REH cell (cell line): ENCODE measurements around the genes CAPN8 and CAPN2.

GRCh38 chr1:221097343-221097787 is 218.1 kb downstream of the HLX start:
- PRO-cap = no peak

- PRO-cap = no peak
Measured at GRCh38 chr1:221316354-221316780, 425.5 kb downstream of the DUSP10 start.

DNA sequence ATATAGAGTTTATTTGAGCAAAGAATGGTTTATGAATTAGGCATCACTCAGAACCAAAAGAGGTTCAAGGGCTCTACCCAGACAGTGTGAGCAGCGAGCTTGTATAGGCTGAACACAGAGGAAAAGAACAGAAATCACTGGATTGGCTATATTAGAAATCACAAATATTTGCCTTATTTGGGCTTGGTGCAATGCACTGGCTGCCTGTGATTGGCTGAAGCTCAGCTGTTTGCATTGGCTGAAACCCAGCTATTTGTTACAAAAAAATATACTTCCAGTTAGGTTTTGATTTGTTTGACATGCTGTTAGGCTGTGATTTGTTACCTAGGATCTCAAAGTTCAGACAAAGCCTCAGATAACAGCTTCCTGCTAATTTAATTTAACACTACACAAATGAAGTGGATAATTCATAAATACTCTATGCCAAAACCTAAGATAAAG is 179.3 kb downstream of the DUSP10 start:
- PRO-cap = no peak

DNA sequence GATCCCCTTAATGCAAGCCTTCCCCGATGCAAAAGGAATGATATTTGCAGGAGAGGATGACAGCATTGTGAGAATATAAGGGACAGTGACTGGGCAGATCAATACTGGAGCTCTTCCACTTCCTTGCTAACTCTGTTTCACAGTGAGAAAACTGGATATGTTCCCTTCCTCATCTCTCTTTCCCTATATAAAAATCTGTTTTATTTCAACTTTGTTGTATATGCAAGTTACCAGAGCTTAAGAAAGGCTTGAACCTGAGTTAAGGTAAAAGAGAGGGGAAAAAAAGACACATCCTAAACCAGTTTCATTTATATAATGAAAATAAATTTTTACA is 40.8 kb downstream of the DUSP10 start:
- PRO-cap = no peak

DNA sequence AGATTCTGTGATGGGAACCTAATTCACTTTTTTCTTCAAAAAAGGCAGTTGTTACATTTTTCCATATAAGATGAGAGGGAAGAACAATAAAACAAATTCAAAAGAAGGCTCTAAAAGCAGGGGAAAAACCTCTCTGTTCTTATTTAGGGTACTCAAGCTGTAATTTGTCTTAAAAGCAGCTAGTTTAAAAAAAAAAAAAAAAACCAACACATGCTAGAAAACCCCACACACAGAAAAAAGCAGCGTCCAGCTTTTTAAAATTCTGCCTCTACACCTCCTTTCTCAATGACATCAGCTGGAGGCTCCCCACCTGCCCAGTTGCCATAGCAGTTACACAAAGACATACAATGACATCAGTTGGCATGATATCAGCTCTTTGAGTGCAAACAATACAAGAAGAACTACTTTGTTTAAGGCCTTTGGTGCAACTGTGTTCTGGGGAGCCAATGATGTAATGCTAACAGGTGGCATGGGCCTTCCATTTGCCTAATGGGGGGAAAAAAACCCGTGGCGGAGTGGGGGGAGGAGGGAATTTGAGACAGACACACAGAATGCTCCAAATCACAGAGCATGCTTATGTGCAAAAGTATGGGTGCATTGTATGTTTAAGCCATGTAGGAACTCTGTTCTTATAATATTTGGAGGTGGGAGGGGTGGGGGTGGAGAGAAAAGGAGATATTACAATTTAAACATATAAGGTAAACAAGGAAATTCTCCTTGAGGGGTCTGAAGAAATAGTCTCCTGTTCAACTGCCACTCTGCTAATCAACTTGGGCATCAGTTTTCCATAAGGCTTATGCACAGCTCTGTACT is 32.9 kb downstream of the DUSP10 start:
- PRO-cap = no peak

DNA sequence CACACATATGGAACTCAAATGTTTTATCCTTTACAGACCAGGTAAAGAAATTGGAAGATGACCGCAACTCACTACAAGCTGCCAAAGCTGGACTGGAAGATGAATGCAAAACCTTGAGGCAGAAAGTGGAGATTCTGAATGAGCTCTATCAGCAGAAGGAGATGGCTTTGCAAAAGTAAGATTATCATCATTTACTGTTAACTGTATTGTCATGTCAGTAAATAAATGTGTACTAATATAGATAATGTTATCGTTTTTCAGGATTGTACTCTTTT is 36.7 kb downstream of the MIA3 start:
- PRO-cap = no peak

- PRO-cap = no peak
Measured at GRCh38 chr1:222891938-222892566, 77.2 kb downstream of the DISP1 start.

DNA sequence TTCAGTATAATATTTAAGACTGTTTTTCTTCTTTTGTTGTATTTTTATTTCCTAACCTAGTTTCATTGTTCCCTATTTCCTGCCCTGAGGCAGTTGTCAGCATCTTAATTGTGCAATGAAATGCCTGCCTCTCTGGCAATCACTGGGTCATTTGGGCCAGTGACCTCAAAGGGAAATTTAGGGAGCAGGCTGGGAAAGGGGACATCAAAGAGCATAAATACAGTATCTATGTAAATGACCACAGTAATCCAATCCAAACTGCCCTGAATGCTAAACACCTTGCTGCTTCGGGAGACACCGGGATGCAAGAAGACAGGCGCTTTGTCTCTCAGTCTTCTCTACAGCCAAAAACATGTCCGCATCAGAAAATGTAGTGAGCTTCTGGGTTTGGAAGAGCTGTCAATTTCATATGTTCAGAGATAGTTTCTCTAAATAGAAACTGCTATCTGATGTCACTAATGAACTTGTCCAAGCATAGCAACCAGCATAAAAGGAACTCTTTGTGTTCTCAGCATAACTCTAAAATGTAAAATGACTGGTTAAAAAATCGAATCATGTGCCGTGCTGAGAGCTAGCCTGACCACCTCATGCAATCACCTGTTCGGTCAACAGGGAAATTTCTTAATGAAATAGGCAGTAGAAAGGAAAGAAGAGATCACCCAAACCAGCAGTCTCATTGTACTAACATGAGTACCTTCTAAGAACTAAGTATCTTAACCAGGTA is 147.6 kb downstream of the TLR5 start:
- PRO-cap = no peak

DNA sequence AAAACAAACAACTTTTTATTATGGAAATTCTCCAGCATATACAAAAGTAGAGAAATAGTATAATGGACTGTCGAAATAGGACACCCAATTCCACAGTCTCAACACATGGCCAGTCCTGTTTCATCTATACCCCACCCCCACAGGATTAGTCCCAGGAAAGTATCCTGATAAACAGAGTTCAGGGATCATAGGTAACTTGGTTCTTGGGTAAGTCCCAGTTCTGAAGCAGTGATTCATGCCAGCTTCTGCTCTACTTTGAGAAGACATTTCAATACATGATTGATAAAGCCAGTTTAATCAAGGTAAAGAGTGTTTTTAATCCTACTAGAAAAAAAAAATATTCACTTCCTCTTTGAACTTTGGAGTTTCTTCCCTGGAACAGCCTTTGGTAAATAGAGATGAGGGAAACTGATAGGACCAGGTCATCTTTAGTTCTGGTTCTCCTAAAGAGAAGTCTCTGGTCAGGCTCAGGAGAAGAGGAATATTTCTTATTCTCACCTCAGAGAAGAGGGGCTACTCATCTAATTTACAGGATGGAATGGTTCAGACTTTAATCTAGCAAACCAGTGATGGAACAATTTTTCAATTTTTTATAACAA is 142.4 kb downstream of the TLR5 start:
- PRO-cap = no peak

GRCh38 chr1:223081004-223081913 is 61.8 kb downstream of the TLR5 start:
- PRO-cap = bidirectional peak, plus-strand start at chr1:223081434, minus-strand start at chr1:223081336; unidirectional peak, minus-strand start at chr1:223081510

DNA sequence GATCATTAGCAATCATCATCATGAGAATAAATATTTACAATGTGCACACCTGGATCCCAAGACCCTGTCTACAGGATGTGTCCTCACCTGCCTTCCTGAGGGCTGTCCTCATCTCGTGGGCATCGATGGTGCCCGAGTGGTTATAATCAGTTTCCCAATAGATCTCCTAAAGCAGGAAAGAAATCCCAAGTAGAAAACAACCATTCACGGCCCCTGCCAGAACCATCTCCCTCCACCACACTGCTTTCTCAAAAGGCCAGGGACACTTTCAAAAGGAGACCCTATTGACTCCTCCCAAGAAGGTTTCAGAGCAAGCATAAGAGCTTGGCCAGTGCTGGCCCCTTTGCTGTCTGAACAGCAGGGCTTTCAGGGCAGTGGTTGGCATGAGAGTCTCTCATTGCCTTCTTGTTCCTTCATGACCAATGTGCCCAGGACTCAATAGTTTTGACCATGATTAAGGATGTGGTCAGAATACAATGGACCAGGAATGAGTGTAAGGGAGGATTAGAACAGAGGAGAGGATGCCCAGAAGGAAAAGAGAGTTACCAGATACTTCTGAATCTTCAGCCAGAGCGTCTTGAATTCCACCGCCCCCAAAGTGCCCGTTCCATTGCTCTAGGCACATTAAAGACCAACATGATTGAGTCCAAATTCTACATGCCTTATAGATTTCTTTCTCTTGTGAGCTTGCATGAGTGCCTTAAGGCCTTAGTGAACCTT is 120.7 kb downstream of the CAPN8 start:
- PRO-cap = no peak

GRCh38 chr1:223665233-223666059 is at the start of gene CAPN8:
CAPN8 (minus strand) TSS chr1:223665701.
- PRO-cap = no peak

DNA sequence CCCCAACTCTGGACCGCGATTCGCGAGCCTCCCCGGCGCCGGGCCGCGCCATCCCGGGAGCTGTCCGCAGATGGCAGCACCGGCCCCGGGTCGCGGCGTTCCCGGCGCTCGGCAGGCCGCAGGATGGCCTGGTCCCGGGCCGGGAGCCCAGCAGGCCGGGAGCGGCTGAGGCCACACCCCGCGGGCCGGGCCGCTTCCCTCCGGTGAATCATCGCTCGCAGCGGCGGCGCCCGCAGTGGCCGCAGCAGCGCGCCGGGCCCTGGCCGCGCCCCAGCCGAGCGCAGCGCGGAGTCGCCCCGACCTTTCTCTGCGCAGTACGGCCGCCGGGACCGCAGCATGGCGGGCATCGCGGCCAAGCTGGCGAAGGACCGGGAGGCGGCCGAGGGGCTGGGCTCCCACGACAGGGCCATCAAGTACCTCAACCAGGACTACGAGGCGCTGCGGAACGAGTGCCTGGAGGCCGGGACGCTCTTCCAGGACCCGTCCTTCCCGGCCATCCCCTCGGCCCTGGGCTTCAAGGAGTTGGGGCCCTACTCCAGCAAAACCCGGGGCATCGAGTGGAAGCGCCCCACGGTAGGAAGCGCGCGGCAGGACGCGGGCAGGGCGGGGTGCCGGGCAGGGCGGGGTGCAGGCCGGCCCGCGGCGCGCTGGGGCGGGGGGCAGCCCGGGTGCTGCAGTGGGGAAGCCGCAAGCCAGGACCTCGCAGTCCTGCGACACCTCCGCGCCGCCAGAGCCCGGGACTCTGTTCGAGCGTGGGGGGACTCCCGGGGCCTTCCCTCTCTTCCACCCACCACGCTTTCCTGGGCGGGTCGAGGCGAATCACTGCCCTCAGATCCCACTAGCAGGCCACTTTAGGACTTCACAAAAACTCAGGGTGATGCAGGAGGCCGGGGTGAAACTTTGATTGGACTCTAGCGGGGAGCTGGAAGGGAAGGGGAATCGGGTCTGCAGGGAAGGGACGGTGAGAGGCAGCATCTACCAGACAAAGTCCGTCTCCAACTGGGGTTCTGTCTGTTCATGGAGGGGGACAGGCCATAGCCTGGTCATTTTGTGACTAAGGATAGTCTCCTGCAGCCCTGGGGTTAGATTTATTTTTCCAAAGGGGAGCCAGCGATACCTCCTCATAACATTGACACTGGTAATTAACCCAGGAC is at the start of gene CAPN2:
Gene CAPN2, plus strand, starts transcription at position 235 of the 1,154 bp plus-strand sequence.
- PRO-cap = bidirectional peak, plus-strand start at position 317 of the sequence, minus-strand start at position 359 of the sequence

DNA sequence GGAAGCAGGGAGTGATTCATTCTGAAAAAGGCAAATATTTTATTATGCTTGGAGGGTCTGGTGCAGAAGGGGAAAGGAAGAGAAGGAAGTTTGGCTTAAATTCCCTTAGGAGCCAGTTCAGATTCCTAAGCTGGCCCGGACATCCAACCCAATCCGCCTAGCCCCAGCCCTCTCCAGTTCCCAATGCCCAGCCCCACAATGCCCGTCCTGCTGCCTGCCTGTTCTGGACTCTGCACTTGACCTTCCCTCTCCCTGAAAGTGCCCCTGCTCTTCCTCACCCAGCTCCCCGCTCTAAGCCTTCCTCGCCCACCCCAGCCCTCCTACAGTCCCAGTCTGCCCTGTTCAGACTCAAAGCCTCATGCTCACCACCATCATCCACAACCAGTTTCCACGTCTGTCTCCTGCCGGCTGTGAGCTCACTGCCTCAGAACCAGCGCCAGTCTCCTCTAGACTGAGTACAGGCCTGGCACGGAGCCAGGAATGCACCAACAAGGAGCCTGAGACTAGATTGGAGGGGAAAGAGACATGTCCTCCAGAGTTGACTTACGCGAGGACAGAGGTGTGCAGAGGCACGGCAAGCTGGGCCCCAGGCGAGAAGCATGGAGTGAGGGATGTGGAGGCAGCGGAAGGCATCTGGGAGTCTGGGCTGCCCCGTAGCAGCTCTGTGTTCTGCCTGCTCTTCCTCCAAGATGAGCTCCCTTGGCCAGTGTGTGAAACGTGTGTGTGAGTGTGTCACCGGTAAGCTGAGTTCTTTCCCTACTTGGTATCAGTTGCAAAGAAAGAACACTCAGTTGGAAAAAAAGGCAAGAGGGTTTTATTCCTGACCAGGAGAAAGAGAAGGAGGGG is 19.1 kb downstream of the CAPN2 start:
- PRO-cap = no peak

- PRO-cap = no peak
Measured at GRCh38 chr1:223748175-223748669, 35.9 kb downstream of the CAPN2 start.

DNA sequence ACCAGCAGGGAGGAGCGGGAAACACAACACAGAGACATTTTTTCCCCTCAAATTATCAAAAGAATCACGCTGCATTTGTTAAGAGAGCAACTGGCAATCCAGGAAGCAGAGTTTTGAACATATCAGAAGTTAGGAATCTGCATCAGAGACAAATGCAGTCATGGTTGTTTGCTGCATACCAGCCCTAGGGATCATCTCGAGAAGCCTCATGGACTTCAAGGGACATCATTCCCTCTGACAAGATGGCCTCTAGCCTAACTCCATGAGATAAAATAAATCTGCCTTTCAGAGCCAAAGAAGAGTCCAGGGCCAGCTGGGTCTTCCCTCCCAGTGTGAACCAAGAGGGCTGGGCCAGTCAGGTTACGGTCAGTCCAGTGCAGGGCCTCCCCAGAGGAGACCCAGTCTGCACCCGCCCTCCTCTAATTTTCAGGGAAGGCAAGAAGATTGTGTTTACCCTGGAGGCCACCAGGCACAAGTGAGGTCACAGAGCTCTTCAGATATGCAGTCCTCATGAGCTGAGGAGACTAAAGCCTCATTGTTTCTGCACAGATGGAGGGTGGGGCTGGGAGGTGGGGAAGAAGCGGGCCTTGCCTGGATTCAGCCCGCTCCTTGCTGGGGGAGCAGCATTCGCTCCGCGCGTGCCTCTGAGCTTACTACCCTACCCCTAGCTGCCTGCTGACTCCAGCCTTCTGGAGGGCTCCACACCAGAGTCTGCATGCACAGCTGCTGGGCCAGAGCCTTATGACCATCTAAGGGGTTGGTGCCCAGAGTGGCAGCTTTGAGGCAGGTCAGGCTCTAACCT is 52.8 kb downstream of the CAPN2 start:
- PRO-cap = no peak

DNA sequence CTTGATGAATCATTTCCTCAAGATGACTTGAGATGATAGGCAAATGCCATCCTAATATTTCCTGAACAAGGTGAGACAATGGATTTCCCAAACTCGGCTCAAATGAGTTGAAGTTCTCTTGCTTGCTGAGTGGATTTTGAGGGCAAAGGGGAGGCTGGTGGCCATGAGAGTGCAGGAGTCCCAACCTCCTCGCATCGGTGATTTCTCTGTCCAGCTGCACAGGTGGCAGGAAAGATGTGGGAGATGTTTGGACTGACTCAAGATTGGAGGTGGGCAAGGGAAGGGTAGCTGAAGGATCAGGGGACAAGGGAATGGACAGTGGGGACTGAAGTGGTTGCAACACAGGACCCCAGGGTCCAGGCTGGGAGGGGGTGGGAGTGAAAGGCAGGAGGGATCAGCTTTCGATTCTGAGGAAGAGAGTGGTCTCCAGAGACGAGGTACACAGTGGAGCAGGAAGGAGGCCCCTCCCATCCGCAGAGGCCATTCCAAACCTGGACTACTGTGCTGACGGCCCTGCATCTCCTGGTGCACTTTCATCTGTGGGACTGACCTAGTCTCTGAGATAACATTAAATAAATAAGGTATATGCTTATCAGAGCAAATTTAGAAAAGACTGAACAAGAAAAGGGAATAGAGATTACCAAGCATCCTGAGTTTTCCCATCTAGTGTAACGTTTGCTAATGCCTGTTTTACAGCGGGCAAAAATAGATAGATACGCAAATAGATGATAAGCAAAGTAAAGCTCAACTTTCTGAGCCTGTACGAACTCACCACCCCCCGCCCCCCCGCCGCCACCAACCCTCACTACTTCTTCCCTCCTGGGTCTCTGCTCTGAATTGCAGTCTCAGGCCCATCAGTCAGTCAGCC is 64.1 kb downstream of the CAPN2 start:
- PRO-cap = no peak

- PRO-cap = no peak
Measured at GRCh38 chr1:223813737-223814551, 31.8 kb downstream of the TP53BP2 start.

- PRO-cap = no peak
Measured at GRCh38 chr1:224013128-224013676, 100.7 kb upstream of the FBXO28 start.

DNA sequence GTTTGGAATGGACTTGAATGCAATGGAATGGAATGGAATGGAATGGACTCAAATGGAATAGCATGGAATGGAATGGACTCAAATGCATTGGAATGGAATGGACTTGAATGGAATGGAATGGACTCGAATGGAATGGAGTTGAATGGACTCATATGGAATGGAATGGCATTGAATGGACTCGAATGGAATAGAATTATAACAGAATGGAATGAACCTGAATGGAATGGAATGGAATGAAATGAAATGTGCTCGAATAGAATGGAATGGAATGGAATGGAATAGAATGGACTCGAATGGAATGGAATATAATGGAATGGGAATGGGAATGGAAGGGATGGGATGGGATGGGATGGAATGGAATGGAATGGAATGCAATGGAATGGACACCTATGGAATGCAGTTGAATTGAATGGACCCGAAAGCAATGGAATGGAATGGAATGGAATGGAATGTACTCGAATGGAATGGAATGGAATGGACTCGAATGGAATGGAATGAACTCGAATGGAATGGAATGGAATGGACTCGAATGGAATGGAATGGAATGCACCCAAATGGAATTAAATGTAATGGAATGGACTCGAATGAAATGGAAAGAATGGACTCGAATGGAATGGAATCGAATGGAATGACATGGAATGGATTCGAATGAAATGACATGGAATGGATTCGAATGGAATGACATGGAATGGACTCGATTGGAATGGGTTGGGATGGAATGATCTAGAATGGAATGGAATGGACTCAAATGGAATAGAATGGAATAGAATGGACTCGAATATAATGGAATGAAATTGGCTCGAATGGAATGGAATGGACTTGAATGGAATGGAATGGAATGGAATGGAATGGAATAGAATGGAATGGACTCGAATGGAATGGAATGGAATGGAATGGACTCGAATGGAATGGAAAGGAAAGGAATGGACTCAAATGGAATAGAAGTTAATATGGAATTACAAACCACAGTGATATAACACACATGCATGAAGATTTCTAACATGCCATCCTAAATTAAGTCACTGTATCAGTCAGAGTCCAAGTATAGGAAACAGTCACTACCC is 98.0 kb upstream of the FBXO28 start:
- PRO-cap = no peak